ENCODE measurements around a stretch of chr10.

GRCh38 chr10:30605784-30606373, 23.7 kb downstream of the LYZL2 start:
- PRO-cap, result no peak

DNA sequence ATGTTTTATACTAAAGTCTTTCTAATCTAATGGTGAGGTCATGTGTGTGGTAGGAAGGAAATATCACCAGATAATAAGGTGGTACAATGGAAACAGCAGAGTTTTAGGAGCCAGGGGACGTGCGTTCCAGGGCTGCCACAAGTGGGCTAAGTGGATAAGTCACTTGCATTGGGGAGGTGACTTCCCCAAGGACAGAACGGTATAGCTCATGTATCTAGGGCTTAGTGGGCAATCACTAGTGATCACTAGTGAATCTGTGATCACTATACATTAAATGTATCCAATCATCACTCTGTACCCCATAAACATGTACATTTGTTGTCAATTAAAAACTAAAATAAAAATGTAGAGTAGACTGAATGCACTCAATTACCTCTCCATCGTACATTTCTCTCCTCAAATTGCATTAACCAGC, 15.1 kb upstream of the LYZL2 start:
- PRO-cap, result no peak

GRCh38 chr10:30783122-30783643, 153.6 kb upstream of the LYZL2 start:
- PRO-cap, result no peak

DNA sequence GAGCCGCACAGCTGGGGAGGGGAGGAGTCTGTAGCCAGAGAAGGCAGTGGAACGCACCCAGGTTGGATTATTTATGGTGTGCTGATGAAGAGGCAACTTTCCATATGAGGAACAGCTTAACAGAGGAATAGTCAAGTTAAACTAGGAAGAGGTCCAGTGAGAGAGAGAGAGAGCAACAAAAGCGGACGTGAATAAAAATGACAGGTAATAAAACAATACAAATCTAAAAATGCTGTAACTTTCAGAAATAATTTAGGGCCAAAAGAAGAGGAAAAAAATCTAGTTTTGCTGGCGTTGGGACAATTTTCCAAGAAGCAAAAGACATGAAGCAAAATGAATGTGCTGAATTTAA, 190.9 kb downstream of the ZNF438 start:
- PRO-cap, result no peak

- PRO-cap, result no peak
These were observed 26.7 kb downstream of the ZNF438 start for GRCh38 chr10:31004922-31005395.

GRCh38 chr10:31007629-31008171, 24.0 kb downstream of the ZNF438 start:
- PRO-cap, result no peak

DNA sequence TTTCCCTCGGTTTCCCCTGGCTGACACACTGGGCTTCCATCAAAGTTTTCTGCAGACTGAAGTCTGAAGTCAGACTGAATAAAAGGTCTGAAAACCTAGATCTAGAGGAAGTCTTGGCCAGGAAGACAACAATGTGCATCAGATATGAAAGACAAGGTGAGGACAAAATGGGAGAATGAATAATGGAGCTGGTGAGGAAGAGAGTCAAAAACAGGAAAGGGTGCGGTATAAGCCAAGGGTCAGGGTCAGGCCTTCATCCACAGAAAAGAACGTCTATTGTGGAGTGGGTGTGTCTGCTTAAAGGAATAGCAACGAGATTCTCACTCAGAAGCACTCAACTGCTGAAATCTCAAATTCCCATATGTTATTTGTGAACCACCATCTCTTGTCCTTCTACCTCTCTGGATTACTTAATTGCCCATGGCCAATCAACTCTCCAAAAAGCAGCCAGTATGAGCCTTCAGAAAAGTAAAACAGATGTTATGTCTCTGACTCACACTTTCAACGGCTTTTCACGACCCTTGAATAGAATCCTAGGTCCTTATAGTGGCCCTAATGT, 20.2 kb downstream of the ZNF438 start:
- PRO-cap, result no peak

DNA sequence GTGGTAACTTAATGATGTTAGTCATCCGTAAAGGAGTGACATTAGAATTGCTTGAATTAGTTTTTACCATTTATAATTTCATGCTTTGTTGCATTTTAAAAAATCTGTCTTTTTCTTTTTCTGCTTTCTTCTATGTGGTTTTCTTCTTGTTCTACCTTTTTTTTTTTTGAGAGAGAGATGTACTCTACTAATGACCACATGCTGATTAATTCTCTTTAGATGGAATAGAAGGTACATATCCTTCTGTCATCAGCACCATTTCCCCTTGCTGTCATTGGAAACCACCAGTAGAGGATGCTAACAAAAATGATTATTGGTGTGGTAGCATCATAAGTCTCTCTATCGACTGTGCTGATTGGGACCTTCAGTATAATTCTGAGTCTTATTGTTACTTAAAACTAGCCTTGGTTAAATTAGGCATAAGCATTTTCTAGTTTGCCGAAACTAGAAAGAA, 3.6 kb downstream of the ZEB1 start:
- PRO-cap, result no peak

DNA sequence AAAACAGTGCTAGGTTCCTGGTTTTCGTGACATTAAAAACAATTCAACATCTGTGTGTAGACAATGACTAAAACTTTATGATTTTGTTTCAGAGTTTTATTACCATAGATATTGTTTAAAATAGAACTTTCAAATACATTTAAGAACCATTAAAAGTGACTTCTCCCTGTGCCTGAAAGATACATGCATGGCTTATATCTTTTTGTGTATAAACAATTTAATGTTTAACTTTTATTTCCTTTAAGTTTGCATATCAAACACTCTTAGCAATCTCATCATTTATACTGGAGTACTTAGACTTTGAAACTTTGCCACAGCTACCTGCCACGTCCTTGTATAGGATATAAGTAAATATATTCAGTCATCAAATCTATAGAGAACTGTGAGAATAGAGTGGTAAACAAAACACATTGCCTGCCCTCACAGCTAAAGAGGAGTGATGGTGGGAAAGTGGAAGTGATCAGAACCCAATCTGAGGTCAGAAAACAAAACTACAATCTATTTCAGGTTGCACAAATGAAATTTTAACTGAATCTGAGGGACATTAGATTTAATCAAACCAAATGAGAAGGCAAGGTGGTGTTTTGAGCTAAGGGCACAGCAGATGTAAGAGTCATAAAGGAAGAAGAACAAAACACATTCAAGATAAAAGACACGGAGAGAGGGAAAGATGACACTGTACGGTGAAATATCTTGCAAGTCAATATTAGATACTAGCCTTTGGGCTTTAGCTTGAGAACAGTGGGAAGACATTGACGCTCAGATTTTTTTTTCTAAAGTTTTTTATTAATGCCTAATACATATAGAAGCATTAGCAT, 74.8 kb downstream of the ZEB1 start:
- PRO-cap, result no peak

DNA sequence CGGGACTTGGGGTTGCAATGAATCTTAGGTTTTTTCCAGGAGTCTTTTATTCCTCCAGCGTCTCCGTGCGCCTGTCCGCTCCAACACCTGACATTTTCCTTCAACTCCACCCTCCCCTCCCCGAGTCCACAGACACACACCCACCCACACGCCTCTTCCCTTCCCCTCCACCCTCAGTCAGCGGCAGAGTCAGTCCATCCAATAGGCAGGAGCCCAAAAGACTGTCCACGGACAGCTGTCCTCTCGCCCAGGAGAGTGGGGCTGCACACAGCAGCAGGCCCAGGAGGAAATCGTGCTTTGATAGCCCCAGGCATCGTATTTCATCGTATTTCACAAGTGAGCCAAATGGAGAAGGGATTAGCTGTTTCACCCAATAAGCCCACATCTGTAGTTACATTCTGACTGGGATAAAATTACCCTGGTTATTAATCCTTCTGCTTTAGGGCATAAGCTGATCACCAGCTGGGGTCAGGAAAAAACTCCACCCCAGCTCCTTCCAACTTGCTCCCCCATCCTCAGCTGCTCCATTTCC, 285.1 kb downstream of the ZEB1 start:
- PRO-cap, result no peak

DNA sequence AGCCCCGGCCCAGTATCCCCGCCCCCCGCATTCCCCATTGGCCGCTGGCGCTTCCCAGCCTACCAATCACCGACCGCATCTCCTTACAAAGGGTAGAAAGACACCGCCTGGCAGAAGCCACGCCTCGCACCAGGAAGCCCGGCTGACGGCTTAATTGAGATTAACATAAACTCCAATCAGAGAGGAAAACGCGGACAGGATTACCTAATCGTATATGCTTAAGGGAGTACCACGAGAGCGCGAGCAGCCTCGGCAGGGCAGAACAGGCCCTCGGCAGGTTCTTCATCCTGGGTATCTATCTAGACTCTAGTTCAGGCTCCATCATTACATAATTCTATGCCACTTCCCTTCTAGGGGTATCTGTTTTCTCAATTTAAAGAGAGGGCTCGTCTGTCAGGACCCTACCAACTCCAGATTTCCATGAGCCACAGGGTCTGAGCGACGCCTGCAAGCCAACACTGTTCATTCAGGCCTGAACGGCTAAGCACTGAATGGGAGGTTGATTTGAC, 168.3 kb downstream of the ARHGAP12 start:
- PRO-cap, result bidirectional peak, plus-strand start at position 179 of the sequence, minus-strand start outside the sequence

- PRO-cap, result no peak
These were observed 50.9 kb downstream of the KIF5B start for GRCh38 chr10:32005295-32005699.

GRCh38 chr10:32037080-32037685, 19.0 kb downstream of the KIF5B start:
- PRO-cap, result no peak

DNA sequence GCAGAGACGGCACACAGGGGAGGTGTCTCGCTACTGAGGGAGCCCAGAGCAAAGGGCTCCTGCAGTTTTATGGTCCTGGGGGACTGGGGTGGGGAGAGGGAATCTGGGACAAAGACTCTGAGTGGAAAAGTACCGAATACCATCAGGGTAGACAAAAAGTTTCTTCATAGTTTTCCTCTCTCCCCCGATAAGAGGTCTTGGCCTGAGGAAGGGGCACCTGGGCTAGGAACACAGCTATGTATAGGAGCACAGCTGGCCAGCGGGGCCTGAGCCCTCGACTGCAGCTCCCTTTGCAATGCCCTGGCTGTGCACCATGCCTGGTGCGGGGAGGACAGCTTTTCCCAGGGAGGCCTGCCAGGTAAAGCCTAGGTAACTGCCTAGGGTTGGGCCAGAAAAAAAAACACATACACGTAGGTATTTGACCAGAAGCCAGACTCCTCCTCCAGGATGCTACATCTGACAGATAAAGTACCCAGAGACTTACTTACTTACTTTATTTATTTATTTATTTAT, 88.8 kb upstream of the KIF5B start:
- PRO-cap, result no peak

- PRO-cap, result no peak
These were observed 9.7 kb downstream of the EPC1 start for GRCh38 chr10:32337288-32337716.

GRCh38 chr10:32337717-32339034, 8.8 kb downstream of the EPC1 start:
- PRO-cap, result no peak

DNA sequence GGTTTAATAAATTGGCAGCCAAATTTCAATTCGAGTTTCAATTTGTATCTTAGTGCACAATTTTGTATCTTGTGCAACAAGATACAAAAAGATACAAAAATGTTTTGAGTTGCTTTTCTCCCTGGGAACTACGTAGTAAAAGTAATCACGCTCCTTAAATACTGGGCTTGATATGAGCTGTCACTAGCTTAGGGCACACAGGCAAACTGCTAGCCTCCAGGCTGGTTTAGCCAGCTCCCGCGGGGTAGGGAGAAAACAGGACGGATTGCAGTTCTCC, 1.3 kb upstream of the EPC1 start:
- PRO-cap, result no peak

DNA sequence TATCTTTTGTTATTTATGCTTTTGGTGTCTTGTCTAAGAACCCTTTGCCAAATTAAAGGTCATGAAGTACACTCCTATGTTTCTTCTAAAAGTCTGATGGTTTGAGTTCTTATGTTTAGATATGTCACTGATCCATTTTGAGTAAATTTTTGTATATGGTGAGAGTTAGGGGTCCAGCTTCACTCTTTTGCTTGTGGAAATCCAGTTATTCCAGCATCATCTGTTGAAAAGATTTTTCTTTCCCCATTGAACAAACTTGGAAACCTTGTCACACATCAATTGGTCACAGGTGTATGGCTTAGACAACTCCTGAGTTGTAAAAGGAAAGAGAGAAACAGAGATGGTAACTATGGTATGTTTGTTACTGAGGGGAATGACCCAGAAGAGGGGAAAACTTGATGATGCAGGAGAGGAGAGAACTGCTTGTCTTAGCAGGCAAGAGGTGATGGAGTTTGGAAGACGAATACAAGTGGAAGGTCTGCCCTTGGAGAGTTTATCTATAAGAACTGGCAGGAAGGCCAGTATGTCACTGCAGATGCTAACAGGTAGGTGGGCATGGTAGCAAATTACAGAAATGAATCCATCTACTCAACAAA, 61.6 kb downstream of the ITGB1 start:
- PRO-cap, result no peak

- PRO-cap, result no peak
These were observed 38.1 kb downstream of the ITGB1 start for GRCh38 chr10:32919692-32920502.

DNA sequence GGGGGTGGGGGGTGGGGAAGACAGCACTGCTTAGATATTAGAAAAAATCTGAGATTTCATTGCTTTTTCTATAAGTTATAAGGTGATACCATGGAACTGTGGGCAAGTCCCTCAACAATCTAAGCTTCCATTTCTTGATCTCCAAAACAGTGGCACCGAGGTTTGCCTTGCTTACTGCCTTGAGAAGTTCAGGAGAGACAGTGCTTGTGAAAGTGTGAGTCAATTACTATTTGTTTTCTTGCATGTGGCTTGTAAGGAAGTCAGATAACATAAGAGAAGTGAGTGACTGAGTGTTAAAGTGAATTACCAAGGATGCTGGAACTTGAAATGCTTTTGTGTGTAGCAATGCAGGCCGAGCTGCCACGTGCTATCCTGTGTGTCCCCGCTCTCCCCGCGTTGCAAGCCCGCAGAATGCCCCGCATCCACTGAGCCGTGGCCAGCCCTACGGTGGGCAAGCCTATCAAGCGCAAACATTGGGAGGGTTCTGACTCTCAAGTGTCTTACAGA, 157.6 kb upstream of the ITGB1 start:
- PRO-cap, result no peak